Gastroesophageal sphincter (tissue), 4 donors: ENCODE measurements around a stretch of chr1.

DNA sequence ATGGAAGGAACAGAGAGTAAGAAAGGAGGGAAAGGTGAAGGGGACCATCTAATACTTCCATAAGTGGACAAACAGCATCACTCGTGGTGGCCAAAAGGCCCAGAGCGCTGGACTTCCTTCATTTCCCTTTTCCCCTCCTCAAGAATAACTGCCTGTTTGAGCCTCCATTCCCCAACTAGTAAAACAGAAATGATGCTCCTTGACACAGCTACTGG lies 111.2 kb downstream of the UBR4 start:
- PRO-cap: no peak
- RAMPAGE, long total RNA, 4 experiments: no peak in any of the 4 experiments

- PRO-cap: no peak
- RAMPAGE, long total RNA, 4 experiments: no peak in any of the 4 experiments
These were observed 88.8 kb downstream of the UBR4 start for GRCh38 chr1:19121130-19121902.

DNA sequence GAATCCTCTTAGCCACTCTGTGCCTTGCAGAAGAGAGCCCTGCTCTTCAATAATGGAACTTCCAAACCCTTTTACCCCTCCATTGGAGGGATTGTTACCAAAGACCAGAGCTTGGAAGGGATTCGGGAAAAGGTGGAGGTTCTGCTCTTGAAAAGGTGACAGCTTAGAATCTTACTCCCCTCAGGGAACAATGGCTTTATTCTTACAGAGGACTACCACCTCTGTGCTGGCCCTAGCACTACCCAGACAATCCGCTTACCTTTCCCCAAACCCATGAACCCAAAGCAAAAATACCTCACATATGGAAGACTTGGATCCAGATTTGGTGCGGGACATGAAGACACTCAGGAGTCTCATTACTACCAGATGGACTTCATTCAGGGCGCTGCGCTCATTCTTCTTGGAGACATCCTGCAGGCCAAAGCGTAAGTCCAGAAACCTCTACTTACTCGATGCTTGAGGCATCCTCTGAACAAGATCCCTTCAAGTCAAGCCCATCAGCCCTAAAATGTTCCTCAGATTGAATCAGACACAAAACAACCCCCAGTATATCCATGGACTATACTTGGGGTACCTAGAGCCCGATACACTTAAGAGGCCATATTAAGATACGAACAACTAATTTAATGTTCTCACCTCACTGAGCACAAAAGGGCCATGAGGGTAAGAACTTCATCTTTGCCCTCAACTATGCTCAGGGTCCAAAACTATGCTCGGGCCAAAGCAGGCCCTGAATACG lies 82.6 kb downstream of the UBR4 start:
- PRO-cap: no peak
- RAMPAGE, long total RNA, 4 experiments: no peak in any of the 4 experiments

DNA sequence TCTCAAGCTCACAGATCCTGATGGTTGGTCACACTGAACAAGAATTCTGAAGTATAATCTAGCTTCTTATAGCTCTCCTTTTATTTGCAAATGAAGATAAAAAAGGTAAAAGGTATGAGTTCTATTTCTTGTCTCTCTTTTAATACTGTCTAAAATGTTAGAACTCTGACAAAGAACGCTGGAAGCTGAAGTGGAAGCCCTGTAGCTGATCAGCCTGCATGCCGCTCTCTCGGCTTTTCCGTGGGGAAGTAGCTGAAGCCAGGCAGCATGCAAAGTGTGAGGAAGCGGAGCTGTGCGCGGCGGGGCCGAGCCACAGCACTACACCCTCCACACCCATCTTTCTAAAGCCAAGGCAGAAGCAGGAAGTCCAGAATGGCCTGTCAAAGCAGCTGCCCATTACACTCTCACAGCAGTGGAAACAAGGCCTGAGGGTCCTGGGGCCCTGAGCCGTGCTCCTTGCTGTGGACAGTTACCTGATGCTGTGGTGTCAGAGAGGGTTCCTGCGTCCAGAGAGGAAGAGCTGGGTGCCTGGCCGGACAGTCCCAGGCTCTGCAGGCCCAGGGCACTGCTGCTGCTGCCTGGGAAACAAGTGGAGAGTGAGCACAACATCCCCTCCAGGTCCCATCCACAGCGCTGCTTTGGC lies 69.6 kb downstream of the UBR4 start:
- PRO-cap: no peak
- RAMPAGE, long total RNA, 4 experiments: no peak in any of the 4 experiments

DNA sequence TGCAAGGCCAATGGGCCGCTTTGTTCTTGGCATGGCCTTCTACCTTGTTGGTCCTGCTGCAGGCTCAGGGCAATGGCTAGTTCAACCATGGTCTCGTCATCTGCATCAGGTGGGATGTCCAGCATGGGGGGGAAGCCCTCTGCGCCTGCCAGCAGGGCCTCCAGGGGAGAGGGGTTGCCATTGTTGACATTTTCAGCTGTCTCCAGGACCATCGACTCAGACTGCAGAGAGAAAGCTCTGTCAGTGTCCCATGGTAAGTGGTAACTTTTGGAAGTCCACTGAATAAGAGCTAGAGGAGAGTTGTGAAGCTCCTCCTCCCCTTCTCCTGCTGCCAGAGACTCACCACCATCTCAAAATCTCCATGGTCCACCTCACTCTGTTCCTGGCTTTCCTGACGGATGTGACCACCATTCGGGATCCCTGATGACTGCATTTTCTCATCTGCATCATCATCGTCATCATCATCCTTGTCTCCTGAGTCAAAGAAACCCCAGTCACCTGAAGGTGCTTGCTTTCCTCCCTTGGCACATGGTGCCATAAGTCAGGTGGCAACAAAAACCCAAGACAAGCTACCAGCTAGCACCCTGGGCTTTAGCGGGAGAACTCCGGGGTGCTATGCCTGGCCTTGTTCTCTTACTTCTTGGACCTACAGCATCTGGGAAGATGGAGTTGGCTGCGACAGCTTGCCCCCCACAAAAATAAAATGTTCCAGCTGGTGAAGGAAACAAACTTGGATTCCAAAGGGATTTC lies 68.6 kb downstream of the UBR4 start:
- PRO-cap: no peak
- RAMPAGE, long total RNA, 4 experiments: no peak in any of the 4 experiments

DNA sequence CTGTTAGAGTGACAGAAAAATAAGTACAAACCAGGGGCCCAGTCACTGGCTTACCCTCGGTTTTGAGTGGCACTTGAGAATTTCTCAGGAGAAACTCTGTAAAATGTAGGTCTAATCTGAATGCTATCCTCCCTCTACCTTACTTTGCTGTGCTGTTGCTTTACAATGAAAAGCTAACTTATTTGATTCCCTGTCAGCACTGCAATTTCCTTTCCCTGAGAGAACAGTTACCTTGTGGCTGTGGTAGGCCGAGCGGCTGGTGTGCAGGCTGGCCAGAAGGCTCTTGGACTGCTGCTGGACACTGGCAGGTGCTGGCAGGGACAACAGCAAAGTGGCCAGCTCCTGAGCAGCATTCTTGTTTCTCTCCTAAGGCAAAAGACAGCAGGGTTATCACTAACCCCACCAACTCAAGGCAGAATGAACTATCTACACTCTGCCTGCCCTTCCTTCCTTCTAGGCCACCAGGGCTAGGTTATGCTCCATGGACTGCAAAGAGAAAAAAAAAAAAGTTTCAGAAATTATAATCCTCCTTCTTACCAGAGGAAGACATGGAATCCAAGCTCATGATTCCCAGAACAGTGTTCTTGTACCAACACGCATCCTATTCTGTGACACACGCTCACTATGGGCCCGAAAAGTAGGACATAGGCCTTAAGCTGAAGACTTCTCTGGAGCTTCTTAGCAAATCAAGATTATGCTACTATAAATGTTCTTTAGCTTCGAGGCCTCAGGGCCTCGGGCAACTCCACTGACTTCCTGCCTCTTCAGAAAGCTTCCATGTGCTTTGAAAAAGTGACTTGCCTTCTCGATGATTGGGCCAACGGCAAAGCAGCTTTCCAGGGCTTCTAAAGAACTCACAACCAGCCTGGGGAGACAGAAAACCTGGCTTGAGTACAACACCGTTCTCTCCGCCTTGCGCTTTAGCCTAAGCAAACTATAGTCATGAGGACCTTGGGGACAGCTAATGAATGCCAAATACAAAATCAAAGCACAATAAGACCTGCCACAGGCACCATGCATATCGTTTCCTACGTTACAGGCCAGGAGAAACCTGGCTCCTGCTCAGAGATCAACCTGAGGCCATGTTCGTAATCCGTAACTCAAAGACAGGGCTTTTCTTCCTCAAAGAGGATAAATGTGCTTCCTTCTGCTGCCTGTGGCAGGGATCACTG lies 61.9 kb downstream of the UBR4 start:
- PRO-cap: no peak
- RAMPAGE, long total RNA, 4 experiments: no peak in any of the 4 experiments

GRCh38 chr1:19172749-19173467 lies 37.2 kb downstream of the UBR4 start:
- PRO-cap: no peak
- RAMPAGE, long total RNA, 4 experiments: no peak in any of the 4 experiments

GRCh38 chr1:19208642-19209193 lies 1.3 kb downstream of the UBR4 start:
- PRO-cap: unidirectional peak, plus-strand start at chr1:19208947
- RAMPAGE, long total RNA, 4 experiments: no peak in any of the 4 experiments

DNA sequence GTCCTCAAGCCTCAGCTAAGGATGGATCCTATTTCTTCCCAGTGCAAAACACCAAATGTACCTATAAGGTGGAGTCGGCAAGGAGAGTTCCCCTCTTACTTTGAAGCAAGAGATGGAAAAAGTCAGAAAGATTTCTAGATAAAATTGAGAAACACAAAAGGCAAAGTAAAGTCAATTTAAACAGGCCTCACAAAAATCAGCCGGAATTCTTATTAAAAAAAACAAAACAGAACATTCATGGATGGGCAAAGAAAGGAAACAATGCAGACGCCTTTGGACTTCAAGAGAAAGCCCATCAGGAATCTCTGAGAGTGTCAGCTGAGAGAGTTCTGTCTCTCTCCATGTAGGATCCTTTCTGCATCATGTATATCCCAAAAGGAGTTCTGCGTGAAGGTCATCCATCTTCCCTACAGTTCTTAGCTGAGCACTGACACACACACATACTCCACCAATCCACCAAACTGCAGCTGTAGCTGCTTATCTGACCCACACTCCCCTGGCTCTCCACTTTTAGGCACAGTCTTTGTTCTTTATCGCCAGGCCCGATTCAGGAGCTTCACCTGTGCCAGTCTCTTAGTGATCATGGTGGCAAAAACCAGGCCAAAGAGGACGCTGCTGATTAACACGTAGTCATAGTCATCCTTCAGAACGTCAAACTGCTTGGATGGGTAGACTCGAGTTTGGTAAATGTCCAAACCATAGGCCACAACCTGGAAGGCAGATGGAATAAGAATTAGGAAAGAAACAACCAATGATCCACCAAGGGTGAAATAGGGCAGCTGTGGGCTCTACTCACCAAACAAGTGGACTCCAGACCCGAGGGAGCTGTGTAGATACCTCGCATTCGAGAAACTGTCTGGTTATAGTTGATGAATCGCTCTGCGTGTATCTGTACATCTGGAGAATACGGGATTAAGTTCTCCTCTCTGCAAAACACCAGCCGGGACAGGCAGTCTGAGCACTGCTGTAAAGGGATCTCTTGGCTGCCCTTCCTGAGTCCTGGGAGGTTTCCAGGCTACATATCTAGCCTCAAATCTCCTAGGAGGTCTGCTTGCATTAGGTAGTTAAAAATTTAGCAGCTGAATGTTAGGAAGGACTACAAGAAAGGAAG lies 9.1 kb upstream of the UBR4 start:
- PRO-cap: no peak
- RAMPAGE, long total RNA, 4 experiments: no peak in any of the 4 experiments

DNA sequence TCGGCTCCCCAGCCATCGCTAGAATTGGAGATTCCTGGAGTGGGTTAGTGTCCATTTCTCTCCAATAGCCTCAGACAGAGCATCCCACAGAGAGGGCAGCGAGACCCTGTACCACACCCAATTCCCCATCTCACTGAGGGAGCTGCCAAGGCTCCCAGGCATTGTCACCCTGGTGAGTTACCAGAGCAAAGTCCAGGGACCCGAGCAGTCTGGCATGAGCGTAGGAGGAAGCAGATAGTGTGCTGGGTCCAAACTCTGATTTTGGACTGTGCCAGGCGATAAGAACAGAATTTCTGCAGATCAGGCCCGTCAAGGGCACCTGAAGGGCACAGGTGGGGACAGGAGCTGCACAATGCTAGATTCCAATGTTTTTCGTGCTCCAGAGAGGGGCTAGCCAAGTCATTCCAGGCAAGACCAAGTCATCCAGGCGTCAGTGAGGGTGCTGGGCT lies 15.4 kb downstream of the AKR7A3 start:
- PRO-cap: no peak
- RAMPAGE, long total RNA, 4 experiments: no peak in any of the 4 experiments

DNA sequence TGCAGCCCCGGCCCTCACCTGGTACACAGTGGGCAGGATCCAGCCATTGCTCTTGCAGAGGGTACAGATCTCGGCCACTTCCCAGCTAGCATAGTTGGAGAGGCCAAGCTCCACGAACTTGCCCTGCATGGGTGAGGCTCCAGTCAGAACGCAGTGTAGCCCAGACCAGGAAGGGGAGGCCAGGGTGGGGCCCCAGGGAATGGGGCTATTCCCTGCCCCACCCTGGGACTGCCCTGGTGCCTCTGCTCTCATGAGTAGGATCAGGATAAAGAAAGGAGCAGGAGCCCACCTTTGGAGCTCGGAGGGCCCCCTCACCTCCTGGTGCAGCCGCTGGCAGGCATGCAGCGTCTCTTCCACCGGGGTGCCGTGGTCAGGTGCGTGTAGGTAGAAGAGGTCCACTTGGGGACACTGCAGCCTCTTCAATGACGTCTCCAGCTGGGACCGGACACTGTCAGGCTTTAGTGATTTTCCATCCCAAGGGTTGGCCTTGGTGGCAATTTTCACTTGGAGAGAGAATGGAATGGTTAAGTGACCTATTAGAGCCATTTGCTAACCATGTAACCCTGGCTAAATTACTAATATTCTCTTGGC lies 3.7 kb downstream of the AKR7A2 start:
- PRO-cap: no peak
- RAMPAGE, long total RNA, 4 experiments: no peak in any of the 4 experiments

DNA sequence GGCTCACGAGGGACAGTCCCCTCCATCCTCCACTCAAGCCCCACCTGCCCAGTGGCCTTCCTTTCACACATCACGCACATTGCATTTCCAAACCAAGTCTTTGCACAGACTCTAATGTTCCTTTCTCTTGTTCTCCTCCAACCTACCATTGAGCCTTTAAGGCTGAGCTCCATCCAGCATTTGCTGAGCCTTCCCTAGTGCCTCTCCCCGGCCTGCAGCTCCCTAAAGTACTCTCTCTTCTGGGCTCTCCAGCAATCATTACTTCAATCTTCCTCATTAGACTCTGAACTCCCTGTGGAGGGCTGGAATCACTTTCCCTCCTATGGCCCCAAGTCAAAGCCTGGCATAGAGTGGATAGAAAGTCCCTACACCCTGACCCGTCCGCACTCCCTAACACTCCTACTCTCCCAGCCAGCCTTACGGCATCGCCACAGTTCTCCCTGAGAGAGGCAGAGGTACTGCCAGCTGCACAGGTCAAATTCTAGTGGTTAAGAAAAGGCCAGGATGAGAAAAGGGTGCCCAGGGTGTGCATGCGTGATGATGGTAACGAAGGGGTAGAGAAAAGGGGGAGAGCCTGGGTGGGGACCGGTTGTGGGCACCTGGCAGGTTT lies 905 bp downstream of the AKR7A2 start:
- PRO-cap: no peak
- RAMPAGE, long total RNA, 4 experiments: no peak in any of the 4 experiments

DNA sequence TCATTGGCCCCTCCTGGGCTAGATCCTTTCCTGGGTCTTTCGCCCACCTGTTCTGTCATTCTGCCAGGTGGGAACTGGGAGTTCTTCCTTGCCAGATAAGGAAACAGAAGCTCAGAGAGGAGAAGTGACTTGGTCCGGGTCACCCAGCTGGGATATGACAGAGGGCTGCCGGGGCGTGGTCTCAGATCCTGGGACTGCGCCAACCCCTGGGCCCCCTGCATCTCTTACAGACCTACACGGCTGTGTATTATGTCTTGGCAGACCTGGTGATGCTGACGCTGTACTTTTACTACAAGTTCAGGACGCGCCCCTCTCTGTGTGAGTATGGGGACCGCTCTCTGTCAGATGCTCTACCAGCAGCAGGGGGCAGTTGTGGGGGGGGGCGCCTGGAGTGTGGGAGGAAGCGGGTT lies 13.1 kb downstream of the SLC66A1 start:
- PRO-cap: no peak
- RAMPAGE, long total RNA, 4 experiments: no peak in any of the 4 experiments

DNA sequence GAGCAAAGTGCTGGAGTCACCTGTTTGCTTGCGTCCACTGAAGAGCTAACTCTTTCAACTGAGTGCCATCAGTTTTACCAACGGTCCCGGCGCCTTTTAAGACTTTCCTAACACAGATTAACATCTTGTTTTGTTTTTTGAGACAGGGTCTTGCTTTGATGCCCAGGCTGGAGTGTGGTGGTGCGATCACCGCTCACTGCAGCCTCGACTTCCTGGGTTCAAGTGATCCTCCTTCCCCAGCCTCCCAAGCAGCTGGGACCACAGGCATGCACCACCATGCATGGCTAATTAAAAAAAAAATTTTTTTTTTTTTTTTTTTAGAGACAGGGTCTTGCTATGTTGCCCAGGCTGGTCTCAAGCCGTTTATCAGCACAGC lies 50.8 kb downstream of the SLC66A1 start:
- PRO-cap: no peak
- RAMPAGE, long total RNA, 4 experiments: no peak in any of the 4 experiments

DNA sequence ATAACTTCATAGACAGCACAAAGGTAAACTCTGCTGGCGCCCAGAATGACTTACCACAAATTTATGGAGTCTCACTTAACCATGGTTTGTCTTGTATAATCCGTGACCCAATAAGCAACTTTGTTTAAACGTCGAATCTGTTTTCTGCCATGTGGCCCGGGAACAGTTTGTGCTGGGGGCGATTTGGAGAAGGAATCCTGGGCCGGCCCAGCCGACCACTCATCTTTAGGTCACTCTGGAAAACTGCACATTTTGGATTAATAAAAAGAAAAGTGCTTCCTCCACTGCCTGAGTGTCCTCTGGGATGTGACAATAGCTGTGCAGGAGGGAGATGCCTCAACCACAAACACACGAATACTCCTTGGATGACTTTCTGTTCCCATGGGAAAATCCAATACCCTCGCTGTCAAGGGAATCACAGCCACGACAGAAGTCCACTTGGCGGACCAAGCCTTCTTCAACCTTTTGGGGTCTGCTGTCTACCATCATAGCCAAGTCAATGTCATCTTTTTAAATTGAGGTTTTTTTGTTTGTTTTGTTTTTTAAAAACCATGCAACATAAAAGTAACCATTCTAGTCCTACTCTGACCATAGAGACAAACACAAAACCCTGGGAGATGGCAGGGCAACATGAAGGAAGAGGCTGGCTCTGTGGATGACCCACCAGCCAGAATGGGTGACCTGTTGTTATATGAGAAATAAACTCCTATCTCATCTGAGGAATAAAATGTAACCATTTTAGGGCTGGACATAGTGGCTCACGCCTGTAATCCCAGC lies 57.8 kb downstream of the CAPZB start:
- PRO-cap: bidirectional peak, plus-strand start at position 165 of the sequence, minus-strand start outside the sequence; bidirectional peak, plus-strand start at position 291 of the sequence, minus-strand start at position 301 of the sequence
- RAMPAGE, long total RNA, 4 experiments: start-site peak on the minus strand in 1 of 4 experiments, centred at position 483 of the sequence, 6 reads per replicate

DNA sequence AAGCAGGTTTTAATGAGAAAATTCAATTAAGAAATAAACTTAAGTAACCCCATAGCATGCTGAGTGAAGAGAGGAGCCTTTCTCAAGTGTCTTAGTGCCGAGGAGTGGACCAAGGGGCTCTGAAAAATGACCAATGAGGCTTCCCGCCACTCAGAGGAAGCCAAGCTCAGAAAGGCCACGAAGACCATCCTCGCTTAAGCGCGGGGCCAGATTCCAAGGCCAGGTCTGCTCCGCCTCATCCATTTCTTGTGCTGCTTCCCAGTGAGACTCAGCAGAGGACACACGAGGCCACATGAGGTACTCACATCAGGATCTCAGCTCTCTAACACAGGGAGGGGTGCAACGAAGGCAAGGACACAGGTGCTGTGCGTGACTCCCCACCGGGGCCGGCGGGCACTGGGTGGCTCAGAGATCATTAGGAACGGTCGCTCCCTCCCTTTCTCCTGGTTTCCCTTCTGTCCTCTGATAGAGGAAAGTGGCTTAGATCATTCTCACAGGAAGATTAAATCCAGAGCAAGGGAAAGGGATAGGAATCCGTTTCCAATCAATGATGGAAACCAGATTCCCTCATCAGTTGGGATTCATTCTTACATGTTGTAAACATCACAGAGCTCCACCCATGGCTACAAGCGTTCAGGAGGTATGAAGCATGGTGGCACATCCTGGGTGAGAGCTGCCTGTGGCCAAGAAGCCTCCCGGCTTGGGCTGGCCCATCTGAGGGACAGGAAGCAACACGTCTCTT lies 46.7 kb downstream of the CAPZB start:
- PRO-cap: no peak
- RAMPAGE, long total RNA, 4 experiments: no peak in any of the 4 experiments

GRCh38 chr1:19447677-19448374 lies 37.5 kb downstream of the CAPZB start:
- PRO-cap: no peak
- RAMPAGE, long total RNA, 4 experiments: no peak in any of the 4 experiments

DNA sequence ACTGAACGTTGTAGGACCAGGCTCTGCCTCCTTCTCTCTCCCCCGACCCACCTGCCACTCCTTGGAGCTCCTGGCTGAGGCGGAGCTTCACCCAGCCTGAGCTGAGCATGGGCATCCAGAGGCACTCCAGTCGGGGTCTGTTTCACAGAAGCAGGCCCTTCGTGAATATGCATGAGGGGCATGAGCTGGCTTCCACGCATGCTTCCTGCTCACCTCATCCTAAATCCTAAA lies 24.1 kb downstream of the CAPZB start:
- PRO-cap: no peak
- RAMPAGE, long total RNA, 4 experiments: no peak in any of the 4 experiments

GRCh38 chr1:19642969-19643452 lies 1.1 kb upstream of the NBL1 start:
- PRO-cap: no peak
- RAMPAGE, long total RNA, 4 experiments: no peak in any of the 4 experiments

DNA sequence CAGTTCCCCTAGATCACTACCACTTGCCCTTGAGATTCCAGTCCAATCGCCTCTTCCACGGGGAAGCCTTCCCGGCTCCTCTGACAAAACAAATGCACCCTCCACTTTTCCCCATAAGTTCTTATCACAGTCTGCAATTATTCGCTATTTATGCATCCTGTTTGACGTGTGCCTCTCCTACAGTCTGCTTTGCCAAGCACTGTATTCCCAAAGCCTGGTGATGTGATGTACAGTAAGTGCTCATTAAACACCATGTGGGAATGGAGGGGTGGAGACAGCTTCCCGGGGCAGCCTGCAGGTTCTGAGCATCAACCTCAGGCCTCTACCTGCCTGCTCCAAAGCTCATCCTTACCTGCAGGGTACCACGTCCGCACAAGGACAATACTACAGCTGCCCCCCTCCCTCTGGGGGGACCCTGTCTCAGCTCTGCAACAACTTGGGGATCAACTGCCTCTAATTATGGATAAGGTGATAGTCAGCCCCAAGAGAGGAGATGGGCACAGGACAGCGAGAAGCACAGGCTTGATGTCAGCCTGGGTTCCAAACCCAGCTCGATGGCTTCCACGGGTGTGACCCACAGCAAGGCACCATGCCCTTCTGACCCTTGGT lies 57.5 kb downstream of the TMCO4 start:
- PRO-cap: no peak
- RAMPAGE, long total RNA, 4 experiments: no peak in any of the 4 experiments